Non-pigmented ciliary epithelial cell (primary cell): ENCODE results near the genes EPHA3, PROS1, ARL6, OR5H14, CLDND1 and GPR15.

DNA sequence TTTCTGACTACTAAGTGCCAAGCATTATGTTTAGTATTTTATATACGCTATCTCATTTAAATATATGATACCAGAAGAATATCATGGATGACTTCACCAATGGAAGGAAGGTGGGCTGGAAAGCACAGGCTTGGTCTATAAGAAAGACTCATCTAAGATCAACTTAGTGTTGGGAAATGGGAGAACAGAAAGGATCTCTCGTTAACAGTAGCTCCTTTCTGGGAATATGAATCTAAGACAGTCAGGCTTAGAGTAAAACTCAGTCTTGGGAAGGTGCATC, 1.1 kb upstream of the HTR1F start:
- RRBS = no CpG with 5 or more reads among the region's 2 CpGs

DNA sequence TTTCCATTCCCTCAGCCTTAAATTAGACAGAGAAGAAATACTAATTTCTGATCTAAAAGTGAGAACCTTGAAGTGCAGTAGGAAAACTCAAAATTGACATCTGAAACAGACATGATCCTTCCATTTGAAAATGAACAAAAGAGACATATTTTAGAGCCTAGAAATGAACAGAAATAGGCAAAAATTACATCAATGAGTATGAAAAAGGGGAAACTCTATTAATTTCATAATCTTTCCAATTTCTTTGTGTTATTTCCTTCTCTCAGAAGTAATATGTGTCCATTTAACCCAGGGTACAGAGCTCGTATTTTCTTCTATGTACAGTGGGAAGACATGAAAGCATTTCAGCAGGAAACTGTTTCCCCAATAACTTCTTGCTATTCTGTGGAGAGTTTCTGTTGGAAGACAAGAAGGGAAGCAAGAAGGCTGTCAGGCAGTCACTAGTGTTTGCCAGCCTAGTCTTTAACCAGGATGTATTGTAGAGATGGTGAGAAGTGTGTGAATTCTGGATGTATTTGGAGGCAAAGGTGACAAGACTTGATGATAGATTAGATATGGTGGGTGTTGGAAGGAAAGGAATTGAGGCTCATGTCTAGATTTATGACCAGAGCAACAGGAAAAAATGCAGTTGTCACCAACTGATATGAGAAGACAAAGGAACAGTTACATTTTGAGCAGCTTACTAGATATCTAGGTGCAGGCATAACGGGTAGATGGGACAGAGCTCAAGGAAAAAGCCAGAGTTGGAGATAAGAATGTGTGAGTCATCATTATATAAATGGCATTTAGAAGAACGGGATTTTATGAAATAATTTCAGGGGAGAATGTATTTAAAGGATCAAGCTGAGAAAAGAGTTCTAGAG, 3.4 kb downstream of the HTR1F start:
- RRBS = no CpG with 5 or more reads among the region's 3 CpGs

DNA sequence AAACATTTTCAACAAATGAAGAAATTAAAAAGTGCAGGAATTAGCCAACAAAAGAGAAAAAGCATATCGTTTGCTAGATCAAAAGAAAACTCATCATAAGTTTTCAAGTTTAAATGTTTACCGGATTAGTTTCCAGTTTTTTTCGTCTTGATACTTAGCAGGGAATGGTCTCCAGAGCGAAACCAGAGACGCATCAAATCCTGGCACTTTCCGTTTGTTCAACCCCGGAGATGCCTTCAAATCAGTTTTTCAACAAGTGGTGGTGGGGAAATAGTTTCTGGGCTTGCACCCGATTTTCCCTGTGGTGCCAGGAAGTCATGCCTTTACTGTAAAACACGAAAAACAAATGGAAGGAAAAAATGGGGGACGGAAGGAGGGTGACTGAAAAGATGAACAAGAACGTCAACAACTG, 901 bp downstream of the CGGBP1 start:
- RRBS = 3% methylated on average over 4 of the region's 11 CpGs

- RRBS = no CpG with 5 or more reads among the region's 4 CpGs
These were observed 8.4 kb downstream of the ZNF654 start for GRCh38 chr3:88067391-88067937.

- RRBS = no CpG with 5 or more reads among the region's 3 CpGs
These were observed 194.9 kb upstream of the EPHA3 start for GRCh38 chr3:88912384-88913052.

GRCh38 chr3:89107179-89108028, at the start of gene EPHA3:
EPHA3 (plus strand) TSS chr3:89107621.
- RRBS = no CpG with 5 or more reads among the region's 37 CpGs

DNA sequence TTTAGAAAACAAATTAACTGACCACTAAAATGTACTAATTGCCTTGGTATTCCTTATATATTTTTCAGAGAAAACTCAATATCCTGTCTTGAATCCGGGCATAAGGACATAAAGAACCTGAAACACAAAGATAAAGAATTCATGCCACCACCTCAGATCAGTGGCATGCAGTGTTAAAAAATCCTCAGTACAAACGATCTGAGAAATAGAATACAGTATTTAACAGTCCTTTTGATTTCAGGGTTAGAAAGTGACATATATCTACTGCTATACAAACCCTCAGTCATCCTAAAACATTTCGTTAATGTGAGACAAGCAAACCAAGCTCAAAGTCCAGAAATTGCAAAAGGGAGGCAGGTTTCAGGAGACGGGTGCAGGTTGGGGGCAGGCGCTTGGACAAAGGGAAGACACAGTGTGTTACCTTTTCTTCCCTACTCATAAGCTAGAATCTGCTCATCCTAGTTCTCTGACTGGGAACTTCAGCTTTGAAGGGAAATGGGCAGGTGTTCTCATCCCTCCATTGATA, 736 bp downstream of the PROS1 start:
- RRBS = no CpG with 5 or more reads among the region's 5 CpGs

DNA sequence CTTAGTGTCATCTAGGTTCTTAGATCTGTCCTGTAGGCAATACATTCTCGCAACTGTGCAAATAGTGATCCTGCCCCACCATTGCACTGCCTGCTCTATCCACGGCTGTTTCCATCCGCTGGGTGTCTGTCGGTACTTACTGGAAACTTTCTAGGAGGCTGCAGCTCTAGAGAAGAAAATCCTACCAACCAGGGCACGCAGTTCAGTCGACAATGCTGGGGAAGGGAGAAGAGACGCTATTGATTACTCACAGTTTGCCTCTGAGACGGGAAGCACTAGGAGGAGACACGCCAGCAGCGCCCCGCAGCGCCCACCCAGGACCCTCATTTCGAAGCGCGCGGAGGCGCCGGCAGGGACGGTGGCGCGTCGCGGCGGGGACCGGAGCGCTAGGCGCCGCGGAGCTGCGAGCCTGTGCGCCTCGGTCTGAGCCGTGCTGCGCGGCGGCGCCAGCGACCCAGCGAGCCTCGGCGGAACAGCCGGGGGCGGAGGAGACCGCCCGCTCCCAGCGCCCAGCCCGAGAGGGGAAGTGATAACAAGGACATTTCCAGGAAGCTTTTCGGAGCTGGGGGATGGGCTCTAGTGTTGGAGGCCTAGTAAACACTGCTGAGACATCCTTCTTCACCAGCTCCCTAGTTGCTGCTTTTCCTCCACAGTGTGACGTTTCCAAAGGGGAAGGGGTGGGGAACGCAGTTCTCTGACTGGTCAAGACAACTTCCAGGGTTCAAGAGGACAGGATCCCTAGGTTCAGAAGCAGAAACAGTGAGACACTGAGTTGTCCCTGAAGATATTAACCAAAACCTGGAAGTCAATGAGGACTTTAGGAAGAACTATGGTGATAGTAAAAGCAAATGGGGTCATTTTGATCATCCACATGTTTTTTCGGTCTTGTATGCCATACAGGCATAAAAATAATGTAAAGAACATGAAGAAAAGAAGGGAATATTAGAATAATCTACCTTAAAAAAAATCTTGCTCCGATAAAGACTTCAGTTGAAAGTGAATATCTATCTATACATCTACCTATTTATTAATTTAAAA, at the start of gene PROS1:
Gene PROS1 (minus strand): TSS at position 474 of the 1,038 bp plus-strand sequence.
- RRBS = under 1% methylated on average over 12 of the region's 52 CpGs

DNA sequence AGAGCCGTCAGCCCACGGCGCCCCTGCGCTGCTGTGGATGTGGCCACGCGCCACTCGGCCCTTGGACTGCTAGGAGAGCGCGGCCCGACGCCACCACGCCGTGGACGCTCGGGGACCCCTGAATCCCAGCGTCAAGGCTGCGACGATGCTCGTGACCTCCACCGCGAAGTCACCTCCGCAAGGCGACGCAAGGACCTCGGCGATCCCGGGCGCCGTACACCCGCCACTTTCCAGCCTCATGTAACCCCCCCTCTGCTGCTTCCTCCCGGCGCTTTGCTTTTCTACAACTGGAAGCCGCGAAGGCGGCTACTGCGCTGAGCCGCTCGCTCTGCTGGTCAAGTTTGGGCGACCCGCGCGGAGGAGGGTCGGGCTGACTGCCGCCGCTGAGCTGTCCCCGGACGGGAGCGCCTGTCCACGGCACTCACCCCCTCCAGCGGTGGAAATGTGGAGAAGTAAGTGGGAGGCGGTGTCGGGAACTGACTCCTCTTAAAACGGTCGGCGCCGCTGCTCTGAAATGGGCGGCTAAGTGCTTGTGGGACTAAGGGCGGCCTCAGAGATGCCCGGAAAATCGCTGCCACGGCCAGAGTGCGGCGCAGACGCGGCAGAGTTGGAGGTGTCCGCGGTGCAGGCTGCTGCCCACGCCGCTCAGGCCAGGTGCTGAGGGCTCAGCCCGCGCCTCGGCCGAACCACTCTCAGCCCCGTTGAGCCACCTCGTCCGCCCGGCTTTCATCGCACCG, 616 bp upstream of the EPHA6 start:
- RRBS = 2% methylated on average over 5 of the region's 79 CpGs

- RRBS = 1% methylated on average over 26 of the region's 52 CpGs
These were observed at the start of gene ARL6 for GRCh38 chr3:97764156-97765024. ARL6 (plus strand) TSS chr3:97764758.

DNA sequence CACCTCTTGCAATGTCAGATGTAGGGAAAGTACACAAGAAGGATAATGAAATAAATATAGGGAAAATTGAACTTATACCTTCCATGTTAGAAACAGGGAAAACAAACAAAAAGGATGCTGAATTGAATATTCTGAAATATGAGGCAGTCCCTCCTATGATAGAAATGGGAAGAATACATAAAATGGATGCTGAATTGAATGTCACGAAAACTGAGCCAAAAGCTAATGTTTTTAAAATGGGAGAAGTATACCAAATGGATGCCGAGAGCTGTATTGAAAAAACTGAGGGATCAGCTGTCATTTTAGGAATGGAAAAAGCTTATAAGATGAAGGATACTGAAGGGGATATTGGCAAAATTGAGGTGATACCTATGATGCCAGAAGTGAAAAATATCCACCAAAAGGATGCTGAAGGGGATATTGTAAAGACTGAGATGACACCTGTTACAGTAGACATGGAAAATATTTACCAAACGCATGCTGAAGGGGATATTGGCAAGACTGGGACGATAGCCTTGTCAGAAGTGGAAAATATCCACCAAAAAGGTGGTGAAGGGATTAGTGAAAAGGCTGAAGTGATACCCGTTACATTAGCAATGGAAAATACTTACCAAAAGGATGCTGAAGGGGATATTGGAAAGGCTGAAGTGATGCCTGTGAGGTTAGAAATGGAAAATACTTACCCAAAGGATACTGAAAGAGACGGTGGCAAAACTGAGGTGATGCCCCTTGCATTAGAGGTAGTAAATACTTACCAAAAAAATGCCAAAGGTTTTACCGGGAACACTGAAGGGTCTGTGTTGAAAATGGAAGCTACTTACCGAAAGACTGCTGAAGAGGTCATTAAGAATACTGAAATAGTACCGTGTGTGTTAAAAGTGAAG, 54.2 kb downstream of the CRYBG3 start:
- RRBS = no CpG with 5 or more reads among the region's 9 CpGs

- RRBS = no CpG with 5 or more reads among the region's 1 CpG
These were observed at the start of gene OR5H14 for GRCh38 chr3:98147184-98147578. OR5H14 (plus strand) TSS chr3:98147479.

GRCh38 chr3:98522499-98523356, at the start of gene CLDND1:
CLDND1 (minus strand) TSS chr3:98522902.
- RRBS = 2% methylated on average over 24 of the region's 64 CpGs

DNA sequence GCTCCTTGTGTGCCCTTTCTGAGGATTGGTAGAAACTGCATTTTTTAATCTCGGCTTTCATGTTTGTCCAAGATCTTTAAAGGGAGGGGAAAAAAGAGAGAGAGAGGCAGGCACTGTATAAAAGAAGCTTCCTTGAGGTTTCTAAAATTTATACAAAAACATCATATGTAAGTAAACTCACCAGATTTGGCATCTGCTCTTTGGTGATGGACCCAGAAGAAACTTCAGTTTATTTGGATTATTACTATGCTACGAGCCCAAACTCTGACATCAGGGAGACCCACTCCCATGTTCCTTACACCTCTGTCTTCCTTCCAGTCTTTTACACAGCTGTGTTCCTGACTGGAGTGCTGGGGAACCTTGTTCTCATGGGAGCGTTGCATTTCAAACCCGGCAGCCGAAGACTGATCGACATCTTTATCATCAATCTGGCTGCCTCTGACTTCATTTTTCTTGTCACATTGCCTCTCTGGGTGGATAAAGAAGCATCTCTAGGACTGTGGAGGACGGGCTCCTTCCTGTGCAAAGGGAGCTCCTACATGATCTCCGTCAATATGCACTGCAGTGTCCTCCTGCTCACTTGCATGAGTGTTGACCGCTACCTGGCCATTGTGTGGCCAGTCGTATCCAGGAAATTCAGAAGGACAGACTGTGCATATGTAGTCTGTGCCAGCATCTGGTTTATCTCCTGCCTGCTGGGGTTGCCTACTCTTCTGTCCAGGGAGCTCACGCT, at the start of gene GPR15:
Gene GPR15 (plus strand): TSS at position 151 of the 733 bp plus-strand sequence.
- RRBS = no CpG with 5 or more reads among the region's 11 CpGs

DNA sequence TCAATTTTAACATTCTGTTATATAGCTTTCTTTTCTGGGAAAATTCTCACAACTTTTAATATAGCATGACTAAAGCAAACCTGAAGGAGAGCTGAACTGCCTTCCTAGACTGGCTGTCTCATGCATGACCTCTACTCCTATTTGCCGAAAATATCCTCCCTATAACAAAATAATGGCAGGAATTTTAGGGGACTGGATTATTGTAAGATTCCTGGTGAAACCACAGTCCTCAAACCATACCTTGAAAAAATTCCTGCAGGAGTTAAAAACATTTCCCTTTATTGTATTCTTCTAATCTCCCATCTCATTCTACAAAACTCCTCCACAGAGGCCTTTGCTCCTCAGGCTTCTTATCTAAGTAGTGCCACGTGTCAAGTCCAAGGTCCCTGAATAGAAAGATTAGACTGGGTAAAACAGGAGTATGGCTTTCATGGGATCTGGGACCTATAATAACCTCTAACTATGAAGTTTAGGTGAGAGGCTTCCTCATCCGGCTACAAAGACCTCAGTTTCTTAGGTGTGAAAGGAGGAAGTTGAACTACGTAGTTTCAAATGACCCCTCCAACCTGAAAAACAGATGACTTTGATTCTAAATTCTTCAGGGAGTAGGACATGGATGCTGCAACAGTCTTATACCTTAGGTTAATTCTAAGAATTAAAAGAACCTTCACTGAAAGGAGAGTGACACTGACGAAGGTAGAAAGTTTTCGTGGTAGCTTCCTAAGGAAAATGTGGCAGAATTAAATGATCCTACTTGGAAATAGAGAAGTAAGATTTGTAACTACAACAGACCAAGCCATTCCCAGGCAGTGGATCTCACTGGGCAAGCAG, 20.0 kb downstream of the GPR15 start:
- RRBS = no CpG with 5 or more reads among the region's 6 CpGs

DNA sequence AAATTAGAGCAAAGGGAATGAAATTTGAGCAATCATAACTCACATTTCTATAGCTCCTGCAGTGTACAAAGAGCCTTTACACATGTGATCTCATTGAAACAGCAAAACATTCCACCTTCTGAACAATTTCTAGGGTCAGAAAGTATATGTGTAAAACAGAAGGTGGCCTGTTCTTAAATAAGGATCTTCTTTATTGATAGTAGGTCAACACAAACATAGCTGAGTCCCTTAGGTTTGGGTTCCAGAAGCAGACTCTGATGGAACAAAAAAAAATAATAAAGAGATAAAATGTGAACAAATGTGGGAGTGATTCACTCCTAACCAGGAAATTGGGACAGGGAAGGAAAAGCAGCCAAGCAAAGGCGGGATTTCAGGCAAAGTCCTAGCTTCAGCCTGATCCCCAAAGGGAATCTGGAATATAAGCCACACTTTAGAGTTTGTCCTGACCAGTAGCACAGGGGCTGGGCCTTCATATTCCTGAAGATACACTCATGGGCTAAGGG, 135.2 kb upstream of the COL8A1 start:
- RRBS = no CpG with 5 or more reads among the region's 1 CpG

DNA sequence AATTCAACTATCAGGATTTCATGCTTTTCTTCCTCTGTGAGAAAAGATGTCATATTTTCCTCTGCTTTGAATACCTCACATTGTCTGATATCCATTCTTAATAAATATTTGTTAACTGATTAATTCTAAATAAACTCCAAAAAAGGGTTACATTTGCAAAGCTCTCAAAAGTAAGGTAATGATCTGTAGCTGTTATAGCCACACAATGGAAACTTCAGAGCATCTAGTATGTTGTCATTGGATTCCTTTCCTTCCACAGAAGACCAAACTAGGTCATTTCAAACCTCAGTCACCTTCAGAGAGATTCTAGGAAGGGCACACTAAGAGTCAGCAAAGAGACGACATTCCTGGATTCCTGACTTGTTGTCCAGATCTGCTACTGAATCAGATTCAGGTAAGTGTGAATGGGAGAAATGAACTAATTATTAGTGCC, 3.1 kb upstream of the COL8A1 start:
- RRBS = no CpG with 5 or more reads among the region's 1 CpG

GRCh38 chr3:99875940-99877049, 58.6 kb downstream of the CMSS1 start:
- RRBS = 1% methylated on average over 35 of the region's 65 CpGs

GRCh38 chr3:99935424-99935968, 117.8 kb downstream of the CMSS1 start:
- RRBS = no CpG with 5 or more reads among the region's 4 CpGs